Penis (tissue), 1 donor: ENCODE results near the genes CXXC1, MAPK4 and MBD2.

DNA sequence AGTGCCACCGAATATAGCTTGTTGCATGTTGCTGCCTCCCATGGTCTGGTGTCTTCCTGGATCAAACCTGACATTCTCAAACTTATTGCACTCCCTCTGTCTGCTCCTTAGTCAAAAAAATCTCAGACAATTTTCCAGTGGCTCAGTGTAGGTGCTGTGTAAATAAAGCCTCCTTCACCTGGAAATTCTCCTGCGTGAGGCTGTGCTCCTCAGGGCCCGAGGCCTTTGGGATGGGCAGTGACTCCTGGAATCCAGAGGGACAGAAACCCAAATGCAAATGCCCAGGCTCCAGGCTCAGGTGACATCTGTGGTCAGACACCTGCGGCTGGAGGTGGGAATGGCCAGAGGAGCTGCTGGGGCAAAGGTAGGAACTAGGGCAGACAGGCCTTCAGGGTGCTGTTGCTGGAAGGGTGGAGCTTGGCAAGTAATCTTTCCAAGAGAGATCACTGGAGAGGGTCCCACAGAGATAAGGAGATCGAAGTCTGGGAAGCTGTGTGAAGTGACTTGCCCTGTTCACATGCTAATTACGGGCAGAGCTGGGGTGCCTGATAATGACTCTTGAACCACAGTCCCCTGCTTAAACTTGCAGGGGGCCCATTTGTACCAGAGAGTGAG is 82.5 kb downstream of the ACAA2 start:
- PRO-cap = no peak

- PRO-cap = no peak
Observed at GRCh38 chr18:49849254-49850173, 36.2 kb upstream of the ACAA2 start.

- PRO-cap = no peak
Observed at GRCh38 chr18:49985994-49986493, 172.7 kb upstream of the ACAA2 start.

GRCh38 chr18:50071081-50071749 is 123.7 kb downstream of the MYO5B start:
- PRO-cap = no peak

- PRO-cap = unidirectional peak, minus-strand start at chr18:50268578
Observed at GRCh38 chr18:50267948-50268966, 2.0 kb upstream of the CFAP53 start.

GRCh38 chr18:50287022-50287498 is 432 bp downstream of the CXXC1 start:
- PRO-cap = no peak

GRCh38 chr18:50287499-50288494 is at the start of gene CXXC1:
Gene CXXC1 (minus strand): TSS chr18:50287692.
- PRO-cap = unidirectional peak, minus-strand start at chr18:50287676; unidirectional peak, minus-strand start at chr18:50288313

DNA sequence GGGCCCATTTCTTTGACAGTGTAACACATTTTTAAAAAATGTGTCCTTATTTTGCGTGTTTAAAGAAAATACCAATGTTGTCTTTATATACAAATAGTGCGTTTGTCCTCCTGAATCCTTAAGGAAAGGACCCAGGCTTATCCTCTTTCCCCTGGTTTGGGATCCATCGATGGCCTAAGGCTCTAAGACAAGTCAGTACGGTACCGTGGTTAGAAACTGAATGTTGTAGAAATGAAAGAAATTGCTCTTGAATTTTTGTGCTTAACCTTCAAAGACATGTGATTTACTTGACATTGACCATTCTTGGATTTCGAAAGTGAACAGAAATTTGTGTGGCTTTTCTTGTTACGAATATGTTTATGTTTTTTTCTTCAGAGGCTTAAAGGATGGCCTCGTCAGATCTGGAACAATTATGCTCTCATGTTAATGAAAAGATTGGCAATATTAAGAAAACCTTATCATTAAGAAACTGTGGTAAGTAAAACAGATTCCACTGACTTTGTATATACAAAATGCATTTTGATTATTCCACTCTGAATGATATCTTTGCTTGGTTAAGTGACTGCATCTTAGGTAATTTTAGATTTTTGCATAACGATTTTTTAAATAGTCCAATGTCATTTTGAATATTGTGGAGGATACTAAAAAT is 723 bp downstream of the SKA1 start:
- PRO-cap = no peak

GRCh38 chr18:50559317-50560361 is at the start of gene MAPK4:
Gene MAPK4 (plus strand): TSS chr18:50560087.
- PRO-cap = no peak

DNA sequence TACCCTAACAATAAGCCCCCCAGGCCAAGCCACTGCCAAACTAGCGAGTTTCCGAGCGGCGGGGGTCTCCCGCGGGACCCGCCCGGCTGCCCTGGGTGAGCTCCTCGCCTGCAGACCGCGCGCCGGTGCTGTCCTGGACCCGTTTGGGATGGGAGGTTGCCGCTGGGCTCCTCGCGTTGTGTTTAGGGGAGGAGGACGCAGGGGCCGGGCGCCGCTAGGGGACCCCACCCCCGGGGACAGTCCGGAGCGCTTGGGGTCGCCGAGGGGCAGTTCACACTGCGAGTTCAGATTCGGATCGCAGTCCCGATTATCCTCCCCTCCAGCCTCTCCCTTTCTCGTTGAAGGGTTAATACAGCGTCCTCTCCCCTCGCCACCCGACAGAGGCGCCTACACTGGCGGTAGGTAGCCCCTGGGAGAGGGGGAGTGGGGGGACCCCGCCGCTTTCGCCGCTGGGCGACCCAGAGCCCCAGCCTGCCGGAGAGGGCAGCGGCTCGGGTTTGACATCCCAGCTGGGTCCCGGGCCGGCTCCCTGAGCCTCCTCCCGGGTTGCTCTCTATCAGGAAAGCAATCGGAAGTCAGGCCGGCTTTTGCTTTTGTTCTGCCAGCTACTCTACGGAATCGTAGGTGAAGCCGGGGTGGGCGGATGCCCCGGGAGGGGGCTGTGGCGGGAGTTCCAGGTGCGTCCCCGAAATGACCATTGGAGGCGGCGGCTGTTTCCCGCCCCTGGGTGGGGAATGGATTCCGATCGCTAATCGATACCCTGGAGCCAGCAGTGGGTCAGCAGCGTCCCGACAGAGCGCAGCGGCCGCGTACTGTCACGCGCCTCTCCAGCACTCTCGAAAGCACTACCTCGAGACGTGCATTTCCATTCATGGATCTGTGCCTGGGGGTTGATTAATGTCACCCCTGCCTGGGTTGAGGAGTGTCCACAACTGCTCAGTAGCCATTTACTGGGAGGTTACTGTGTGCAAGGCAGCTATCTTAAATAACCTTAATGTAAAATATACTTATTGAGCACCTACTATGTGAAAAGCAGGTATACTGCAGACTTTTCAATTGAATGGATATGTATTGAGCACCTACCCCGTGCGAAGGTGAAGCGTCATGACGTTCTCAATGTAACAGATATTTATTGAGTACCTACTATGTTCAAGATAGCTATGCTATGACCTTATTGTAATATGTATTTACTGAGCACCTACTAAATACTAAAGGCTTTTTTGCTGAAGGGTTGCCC is 893 bp downstream of the MAPK4 start:
- PRO-cap = unidirectional peak, minus-strand start at position 145 of the sequence

GRCh38 chr18:50614711-50615500 is 55.0 kb downstream of the MAPK4 start:
- PRO-cap = no peak

DNA sequence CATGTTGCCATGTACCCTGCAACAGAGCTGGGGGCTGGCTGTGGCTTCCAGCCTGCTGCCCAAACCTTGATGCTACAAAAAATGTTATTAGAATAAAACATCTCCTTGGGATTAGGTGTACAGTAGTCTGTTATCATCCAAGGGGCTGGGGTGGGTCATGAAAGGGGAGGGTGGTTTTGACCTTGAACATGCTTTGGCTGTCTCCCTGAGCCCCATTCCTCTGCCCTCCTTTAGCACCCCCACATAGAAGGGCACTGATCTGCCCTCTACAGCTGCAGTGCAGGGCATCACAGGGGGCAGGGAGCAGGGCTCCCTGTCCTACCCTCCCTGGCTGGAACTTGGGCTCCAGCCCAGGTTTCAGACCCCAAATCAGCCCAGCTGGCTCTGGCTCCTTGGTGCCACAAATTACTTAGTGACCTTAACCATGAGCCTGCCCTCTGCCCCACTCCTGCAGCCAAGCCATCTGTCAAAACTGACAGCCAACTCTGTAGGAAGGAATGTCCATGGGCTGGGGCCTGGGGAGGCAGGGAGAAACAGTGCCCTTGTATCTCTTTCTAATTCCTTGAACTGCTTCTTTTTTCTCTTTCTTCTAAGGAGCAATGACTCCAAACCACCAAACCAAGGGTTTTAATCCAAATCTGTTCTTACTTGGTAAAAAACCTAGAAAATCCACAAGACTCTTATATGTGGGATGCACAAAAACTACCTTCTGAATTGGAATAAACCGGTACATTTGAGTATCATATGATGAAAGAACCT is 105.7 kb downstream of the MAPK4 start:
- PRO-cap = no peak

- PRO-cap = no peak
Observed at GRCh38 chr18:50679704-50680060, 119.8 kb downstream of the MAPK4 start.

- PRO-cap = no peak
Observed at GRCh38 chr18:51131871-51132337, 65.6 kb downstream of the MEX3C start.

DNA sequence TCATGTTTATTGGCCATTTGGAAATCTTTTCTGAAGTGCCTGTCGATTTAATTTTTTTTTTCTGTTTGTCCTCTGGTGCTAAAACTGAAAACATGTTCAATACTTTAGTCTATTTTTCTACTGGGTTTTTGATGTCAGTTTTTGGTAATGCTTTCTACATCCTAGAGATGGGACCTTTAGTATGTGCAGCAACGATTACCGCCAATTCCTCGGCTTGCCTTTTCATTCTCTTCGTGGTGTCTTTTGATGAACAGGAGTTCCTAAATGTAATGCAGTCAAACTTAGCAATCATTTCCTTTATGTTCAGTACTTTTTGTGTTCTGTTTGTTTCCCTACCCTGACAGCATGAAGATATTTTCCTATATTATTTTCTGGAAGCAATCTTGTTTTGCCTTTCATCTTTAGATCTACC is 55.9 kb downstream of the MEX3C start:
- PRO-cap = no peak

GRCh38 chr18:51176603-51177267 is 20.7 kb downstream of the MEX3C start:
- PRO-cap = no peak

GRCh38 chr18:54220707-54221206 is 3.7 kb downstream of the MBD2 start:
- PRO-cap = no peak

DNA sequence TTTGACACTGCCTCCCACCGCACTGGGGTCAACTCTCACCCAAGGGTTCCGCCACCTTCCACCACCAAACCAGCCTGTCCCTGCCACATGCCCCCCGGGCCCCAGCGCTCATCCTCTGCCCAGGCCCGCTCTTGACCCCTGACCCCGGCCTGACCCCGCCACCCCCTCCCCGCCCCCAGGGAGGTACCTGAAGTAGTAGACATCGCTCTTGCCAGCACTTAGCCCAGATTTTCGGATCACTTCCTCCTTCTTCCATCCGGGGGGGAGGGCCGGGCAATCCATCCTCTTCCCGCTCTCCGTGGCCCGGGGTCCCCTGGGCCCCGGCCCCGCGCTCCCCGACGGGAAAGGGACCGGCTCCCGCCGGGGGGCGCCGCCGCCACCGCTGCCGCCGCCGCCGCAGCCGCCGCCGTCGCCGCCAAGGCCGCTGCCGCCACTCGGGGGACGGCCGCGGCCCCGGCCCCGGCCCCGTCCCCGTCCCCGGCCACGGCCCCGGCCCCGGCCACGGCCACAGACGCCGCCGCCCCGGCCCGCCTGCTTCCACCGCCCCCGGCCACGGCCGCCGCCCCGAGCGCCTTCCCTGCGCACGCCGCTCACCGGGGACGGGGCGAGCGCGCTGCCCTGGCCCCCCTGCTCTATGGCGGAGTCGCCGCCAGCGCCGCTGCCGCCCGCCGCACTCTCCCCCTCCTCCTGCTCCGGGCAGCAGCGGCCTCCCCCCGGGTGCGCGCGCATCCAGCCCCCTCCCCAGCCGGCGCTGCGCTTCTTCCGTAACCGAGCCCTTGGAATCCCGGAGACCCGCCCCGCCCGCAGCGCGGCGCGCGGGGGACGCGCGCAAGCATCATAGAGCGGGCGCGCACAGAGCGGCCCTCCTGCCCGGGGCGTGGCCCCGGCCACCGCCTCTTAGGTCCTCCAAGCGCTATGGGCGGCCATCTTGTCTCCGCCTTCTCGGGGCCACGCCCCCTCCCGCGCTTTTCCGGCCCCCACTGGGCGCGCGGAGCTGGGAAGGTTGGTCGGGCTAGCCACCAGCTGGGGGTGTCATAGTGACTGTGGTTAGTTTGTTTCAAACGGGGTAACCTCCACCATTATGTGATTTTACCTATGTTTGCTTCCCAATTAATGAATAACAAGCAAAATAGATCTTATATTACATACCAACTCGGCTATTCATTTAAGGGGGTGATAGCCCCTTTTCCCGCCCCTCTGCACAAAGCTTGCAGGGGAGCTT is at the start of gene MBD2:
MBD2 (minus strand) TSS at position 839 of the 1,222 bp plus-strand sequence.
- PRO-cap = bidirectional peak, plus-strand start at position 980 of the sequence, minus-strand start at position 689 of the sequence

DNA sequence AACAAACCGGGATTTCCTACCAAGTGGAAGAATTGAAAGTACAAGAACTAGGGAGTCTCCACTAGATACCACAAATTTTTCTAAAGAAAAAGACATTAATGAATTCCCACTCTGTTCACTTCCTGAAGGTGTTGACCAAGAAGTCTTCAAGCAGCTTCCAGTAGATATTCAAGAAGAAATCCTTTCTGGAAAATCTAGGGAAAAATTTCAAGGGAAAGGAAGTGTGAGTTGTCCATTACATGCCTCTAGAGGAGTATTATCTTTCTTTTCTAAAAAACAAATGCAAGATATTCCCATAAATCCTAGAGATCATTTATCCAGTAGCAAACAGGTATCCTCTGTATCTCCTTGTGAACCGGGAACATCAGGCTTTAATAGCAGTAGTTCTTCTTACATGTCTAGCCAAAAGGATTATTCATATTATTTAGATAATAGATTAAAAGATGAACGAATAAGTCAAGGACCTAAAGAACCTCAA is 24.4 kb downstream of the POLI start:
- PRO-cap = no peak

DNA sequence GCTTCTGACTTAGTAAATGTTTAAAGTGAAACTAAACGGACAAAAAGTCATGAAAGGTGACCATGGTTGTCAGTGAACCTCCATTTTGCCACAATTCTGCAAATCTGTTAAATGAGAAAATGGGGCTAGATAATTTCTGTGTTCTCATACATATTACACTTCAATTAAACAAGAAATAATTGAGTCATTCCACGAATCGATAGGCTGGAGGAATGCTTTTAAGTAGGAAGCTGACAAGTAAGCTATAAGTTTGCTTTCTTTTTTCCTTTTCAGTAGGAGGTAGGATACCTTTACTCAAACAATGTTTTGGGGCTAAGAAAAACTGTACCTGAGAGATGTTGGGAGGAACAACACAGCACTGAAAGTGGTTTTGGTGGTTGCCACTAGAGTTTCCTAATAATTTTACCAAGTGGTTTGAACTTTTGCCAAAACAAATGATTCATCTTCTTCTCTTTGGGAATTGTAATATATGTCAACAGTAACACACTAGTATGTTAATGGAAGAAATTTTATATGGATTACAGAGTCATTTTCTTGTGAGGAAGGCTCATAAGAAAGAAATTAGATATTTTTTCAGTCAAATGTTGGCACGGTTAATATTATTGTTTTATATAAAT is 17.2 kb downstream of the DYNAP start:
- PRO-cap = no peak